HEK293 (cell line): ENCODE measurements around a stretch of chr2.

- PRO-cap = no peak
- RRBS, 2 experiments = 85 to 90% methylated on average over 3 of the region's 9 CpGs
These were observed 132.1 kb downstream of the ASB1 start for GRCh38 chr2:238558876-238559231.

GRCh38 chr2:238644008-238644523, 203.8 kb upstream of the TWIST2 start:
- PRO-cap = no peak
- RRBS, 2 experiments = no CpG with 5 or more reads among the region's 5 CpGs

GRCh38 chr2:238699849-238700514, 147.9 kb upstream of the TWIST2 start:
- PRO-cap = no peak
- RRBS, 2 experiments = 72 to 86% methylated on average over 1 to 2 of the region's 18 CpGs

DNA sequence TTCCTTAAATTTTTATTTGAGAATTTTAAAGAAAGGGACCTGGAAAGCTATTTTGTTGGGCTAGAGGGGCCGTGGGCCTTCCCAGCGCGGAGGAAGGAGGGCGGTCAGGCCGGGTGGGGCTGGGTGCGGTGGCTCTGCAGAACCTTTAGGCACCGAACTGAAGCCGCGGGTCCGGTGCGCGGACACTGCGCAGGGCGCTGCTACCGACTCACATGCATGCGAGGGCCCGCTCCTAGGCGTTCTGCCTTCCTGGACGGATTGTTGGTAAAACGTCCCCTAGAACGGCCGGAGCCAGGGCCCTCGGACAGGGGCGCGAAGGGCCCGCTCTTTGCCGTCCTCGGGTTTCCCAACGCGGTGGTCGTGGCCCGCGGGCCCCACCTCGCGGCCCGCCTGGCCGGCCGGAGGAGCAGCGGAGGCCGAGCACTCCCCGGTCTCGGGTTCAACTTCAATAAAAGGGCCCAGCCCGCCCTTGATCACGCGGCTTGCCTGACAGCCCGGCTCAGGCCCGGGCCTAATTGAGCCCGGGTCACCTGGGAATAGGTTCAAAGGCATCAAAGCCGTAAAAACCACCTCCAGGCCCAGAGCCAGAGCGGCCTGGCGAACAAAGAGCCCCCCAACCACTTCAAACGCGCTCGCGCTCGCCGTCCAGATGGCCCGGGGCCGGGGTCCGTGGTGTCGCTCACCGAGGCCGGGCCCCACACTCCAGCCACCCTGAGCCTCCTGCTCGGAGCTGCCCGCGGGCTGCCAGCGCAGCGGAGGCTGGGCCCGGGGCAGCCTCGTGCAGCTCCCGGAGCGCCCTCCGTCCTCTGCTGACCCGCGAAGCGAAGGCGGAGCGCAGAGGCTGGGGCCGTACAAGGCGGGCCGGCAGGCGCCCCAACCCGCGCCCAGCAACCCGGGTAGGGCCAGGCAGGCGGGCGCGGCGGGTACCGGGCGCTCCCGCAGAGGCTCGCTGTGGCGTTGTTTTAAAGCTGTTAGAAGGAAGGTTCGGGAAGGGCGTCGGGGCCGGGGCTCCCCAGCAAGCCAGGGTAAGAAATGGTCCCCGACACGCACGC, 1.2 kb upstream of the TWIST2 start:
- PRO-cap = no peak
- RRBS, 2 experiments = 89 to 94% methylated on average over 29 to 38 of the region's 101 CpGs

DNA sequence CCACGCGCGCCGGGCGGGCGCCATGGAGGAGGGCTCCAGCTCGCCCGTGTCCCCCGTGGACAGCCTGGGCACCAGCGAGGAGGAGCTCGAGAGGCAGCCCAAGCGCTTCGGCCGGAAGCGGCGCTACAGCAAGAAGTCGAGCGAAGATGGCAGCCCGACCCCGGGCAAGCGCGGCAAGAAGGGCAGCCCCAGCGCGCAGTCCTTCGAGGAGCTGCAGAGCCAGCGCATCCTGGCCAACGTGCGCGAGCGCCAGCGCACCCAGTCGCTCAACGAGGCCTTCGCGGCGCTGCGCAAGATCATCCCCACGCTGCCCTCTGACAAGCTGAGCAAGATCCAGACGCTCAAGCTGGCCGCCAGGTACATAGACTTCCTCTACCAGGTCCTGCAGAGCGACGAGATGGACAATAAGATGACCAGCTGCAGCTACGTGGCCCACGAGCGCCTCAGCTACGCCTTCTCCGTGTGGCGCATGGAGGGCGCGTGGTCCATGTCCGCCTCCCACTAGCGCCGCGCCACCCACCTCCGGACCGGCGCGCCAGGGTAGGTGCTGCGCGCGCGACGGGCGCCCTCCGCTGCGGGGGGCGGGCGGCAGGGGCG, 407 bp downstream of the TWIST2 start:
- PRO-cap = bidirectional peak, plus-strand start at position 152 of the sequence, minus-strand start at position 148 of the sequence; bidirectional peak, plus-strand start at position 524 of the sequence, minus-strand start at position 522 of the sequence
- RRBS, 2 experiments = 5 to 7% methylated on average over 10 to 18 of the region's 69 CpGs

GRCh38 chr2:239181874-239182394, 218.9 kb downstream of the HDAC4 start:
- PRO-cap = no peak
- RRBS, 2 experiments = no CpG with 5 or more reads among the region's 16 CpGs

DNA sequence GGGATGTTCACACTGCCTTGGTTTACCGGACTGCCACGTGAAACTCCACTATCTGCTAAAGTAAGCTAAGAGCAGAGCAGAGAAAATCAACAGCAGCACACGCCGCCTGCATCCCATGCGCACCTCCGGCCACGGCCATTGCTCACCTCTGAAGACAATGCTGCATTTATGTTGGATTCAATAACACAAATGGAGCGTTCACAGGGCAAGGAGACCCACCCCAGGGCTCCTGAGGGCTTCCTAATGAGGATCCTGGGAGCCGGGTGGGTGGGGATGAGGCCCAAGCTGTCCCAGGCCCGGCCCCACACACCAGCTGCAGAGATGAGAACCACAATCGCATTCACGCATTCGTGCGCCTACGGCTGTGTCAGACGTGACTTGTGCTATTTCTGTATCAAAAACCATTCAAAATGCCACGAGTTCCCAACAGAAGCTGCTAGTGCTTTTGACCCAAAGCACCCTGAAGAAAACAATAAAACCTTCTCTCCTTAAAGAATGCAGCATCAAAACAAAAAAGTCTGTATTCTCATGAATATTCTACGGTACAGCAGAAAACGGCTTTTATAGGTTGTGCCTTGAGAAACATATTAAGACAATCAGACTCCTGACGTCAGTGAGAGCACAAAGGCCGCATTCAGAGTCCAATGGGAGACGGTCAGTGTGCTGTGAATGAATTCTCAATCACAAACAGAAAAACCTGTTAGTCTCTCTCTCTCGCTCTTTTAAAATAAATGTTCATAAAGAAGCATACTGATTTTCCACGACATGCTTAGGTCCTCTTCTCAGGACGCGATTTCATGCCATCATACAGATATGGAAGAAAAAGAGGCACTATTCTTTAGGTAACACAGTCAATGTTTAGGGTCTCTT, 205.4 kb downstream of the HDAC4 start:
- PRO-cap = no peak
- RRBS, 2 experiments = 90 to 91% methylated on average over 5 to 6 of the region's 26 CpGs

DNA sequence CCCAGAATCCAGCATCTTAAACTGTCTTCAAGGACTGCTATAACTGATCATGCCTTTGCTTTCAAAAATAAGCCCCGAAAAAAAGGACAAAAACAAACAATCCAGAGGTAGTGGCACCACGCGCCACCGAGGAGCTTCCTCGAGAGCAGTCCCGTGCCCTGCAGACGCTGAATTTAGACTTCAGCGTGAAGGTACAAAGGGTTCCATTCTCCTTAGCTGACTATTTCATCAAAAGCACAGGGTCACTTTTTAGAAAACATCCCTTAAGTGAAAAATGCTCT, 189.1 kb downstream of the HDAC4 start:
- PRO-cap = no peak
- RRBS, 2 experiments = no CpG with 5 or more reads among the region's 8 CpGs

- PRO-cap = no peak
- RRBS, 2 experiments = no CpG with 5 or more reads among the region's 15 CpGs
These were observed 174.8 kb downstream of the HDAC4 start for GRCh38 chr2:239225829-239226630.

DNA sequence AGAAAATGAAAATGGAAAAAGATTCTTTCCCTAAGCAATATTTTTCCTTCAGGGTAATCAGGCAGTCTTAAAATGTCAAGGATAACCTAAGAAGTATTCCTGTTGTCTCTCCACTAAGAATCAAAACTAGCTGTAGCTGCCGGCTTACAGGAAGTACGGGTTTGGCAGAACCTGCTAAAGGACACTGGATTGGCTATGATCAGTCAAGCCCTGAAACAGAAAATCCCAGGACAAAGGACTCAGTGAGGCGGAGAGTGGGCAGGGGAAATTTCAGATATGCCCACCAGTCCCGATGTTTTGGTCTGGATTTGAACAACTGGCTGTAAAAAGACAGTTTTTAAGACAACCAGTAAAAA, 155.7 kb downstream of the HDAC4 start:
- PRO-cap = no peak
- RRBS, 2 experiments = no CpG with 5 or more reads among the region's 4 CpGs

- PRO-cap = no peak
- RRBS, 2 experiments = no CpG with 5 or more reads among the region's 26 CpGs
These were observed 153.9 kb downstream of the HDAC4 start for GRCh38 chr2:239246762-239247406.

- PRO-cap = no peak
- RRBS, 2 experiments = no CpG with 5 or more reads among the region's 19 CpGs
These were observed 148.0 kb downstream of the HDAC4 start for GRCh38 chr2:239252751-239253208.

DNA sequence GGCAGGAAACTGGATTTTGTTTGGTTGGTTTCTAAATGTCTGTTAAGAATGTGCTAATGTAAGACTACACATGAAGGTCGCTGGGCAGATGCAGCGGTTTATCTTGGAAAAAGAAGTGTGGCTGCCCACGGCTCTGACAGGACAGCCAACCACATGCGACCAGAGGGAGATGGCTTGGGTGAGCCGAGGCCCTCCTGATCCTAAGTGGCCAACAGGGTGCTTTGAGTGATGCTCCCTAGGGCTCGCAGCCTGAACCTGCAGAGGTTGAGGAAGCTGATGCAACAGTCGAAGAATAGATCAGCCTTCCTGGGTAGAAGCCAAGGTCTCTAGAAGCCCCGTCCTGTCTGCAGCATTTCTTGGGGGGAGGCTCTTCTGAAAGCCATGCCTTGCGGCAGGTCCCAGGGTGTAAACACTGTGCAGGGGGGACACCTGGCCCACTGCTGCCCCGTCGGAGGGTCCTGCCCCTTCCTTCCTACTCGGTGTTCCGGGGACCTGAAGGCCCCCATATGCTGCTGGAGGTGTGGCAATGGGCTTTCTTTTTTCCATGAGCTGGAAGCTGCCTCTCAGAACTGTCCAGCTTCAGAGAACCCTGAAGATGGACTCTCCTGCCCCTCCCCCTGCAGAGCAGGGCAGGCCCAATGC, 136.3 kb downstream of the HDAC4 start:
- PRO-cap = no peak
- RRBS, 2 experiments = no CpG with 5 or more reads among the region's 13 CpGs

- PRO-cap = no peak
- RRBS, 2 experiments = no CpG with 5 or more reads among the region's 5 CpGs
These were observed 134.4 kb downstream of the HDAC4 start for GRCh38 chr2:239266382-239266789.

DNA sequence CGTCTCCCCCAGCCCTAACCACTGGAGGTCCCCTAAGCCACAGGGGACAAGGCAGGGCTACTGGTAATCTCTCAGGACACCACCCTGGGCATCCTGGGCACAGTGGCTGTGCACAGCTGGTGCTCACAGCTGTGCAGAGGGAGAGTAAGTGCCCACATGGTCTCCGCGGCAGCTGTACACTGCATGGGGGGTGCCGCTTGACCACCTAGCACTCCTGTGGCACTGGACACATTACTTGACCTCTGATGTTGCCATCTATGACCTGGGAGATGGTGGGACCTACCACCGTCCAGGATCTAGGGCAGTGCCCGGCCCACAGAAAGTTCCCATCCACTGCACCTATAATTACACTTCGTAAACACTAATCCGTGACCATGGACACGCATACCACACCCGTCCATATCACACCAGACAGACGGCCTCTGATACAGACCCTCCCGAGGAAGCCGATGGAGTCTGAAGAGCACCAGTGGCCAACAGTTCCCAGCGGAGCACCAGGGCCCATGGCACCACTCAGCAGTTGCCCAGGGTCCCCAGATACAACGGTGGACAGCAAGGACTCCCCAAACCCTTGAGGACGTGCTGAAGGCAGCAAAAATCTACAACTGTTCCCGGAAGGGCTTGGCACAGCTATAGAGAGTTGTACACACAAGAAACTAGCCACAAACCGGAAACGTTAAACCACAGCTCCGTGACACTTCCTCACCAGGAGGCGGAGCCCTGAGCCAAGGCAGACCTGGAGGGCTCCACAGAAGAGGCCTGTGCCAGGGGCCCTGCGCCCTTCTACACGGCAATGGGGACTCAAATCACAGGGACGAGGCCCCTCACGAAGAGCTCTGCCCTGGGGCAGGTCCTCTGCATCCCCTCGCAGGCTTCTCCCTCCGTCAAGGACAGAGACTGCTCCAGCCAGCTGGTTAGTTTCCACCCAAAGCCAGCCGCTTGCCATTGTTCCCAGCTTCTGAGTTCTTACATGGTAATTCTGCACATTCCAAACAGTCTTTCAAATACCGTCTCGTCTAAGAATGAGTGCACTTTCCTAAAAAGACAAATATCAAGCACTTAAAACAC, 133.6 kb downstream of the HDAC4 start:
- PRO-cap = no peak
- RRBS, 2 experiments = 71% methylated on average over 1 of the region's 30 CpGs; no CpG with 5 or more reads in 1 of the 2 experiments

DNA sequence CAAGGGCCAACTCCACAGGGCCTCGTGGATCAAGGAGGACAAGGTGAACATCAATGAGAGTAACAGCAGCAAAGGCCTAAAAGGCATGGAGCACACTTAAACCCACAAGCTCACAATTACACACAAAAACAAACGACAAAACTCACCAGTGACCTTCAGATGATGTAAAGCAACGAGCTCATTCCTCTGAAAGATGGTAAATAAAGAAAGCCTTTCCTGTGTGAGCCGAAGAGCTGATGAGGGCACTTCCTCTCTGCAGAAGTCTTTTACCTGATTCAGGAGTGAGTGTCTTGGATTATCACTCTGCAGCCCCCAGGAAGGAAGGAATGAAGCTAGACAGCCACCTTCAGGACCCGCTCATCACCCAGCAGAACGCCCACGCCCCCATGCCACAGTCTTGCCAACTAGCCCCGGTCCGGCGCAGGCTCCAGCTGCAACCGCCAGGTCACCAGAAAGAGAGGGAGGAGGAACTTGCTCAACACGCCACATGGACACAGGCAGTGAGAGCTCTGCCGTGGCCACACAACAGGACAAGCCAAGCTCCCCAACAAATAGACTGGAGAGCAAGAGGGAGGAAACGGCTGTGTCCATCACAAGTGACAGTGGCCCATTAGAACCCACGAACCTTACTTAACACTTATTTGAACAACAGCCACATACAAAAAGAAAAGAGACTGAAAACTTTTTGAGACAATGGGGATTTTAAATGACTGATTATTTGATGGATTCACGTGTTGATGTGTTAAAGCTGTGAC, 127.4 kb downstream of the HDAC4 start:
- PRO-cap = no peak
- RRBS, 2 experiments = no CpG with 5 or more reads among the region's 16 CpGs

DNA sequence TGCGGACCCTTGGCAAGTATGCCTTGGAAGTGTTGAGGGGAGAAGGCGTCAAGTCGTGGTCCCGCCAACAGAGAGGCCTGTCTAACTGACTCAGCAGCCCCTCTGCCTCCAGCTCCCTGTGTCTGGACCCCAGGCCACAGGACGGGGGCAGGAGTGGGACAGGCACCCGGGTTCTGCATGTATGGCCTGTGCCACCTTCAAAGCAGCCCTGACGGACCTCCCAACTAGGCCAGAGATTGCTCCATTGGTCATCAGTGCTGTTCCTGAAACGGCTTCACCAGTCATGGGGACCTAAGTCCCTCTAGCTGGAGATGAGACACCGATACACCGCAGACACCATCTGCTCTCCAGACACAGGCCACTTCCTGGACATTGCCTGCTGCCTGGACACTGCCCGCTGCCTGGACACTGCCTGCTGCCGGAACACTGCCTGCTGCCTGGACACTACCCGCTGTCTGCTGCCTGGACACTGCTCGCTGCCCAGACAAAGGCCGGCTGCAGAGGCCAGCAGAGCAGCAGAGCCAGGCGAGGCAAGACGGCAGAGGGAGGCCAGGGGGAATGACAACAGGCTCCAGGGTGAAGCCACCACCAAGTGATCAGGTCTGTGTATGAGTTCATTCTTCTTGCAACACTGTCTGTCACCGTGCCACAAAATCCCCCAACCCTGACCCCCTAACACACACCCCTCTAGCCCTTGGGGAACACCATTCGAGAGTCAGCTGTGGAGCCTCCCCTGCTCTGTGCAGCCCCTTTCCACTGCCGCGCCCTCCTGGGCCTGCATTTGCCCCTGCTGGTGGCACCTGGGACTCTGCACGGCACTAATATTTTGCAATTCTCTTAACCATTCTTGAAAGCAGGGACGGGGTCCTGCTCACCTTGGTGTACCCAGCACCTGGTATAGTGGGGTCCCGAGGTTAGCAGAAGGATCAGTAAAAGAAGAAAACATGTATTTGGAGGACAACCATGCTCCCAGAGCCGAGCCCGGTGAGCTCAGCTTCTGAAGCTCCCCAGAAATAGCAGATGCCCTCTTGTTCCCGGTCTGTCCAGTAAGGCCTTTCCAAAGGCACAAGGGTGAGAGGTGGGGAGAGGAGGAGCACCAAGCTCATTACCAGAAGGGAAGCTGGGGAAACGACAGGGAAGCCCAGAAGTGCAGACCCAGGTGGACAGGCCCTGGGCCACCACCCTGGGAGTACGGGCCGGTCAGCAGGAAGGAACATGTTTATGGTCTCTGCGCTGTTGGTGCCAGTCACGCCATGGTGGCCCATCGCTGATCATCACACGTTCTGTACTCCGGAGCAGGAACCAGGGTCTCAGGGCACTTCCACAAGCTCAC, 124.1 kb downstream of the HDAC4 start:
- PRO-cap = no peak
- RRBS, 2 experiments = 95% methylated on average over 8 to 10 of the region's 35 CpGs

GRCh38 chr2:239296095-239297060, 104.4 kb downstream of the HDAC4 start:
- PRO-cap = no peak
- RRBS, 2 experiments = 95 to 96% methylated on average over 3 of the region's 20 CpGs

- PRO-cap = no peak
- RRBS, 2 experiments = 70 to 91% methylated on average over 8 to 10 of the region's 32 CpGs
These were observed 89.7 kb downstream of the HDAC4 start for GRCh38 chr2:239310888-239311713.

DNA sequence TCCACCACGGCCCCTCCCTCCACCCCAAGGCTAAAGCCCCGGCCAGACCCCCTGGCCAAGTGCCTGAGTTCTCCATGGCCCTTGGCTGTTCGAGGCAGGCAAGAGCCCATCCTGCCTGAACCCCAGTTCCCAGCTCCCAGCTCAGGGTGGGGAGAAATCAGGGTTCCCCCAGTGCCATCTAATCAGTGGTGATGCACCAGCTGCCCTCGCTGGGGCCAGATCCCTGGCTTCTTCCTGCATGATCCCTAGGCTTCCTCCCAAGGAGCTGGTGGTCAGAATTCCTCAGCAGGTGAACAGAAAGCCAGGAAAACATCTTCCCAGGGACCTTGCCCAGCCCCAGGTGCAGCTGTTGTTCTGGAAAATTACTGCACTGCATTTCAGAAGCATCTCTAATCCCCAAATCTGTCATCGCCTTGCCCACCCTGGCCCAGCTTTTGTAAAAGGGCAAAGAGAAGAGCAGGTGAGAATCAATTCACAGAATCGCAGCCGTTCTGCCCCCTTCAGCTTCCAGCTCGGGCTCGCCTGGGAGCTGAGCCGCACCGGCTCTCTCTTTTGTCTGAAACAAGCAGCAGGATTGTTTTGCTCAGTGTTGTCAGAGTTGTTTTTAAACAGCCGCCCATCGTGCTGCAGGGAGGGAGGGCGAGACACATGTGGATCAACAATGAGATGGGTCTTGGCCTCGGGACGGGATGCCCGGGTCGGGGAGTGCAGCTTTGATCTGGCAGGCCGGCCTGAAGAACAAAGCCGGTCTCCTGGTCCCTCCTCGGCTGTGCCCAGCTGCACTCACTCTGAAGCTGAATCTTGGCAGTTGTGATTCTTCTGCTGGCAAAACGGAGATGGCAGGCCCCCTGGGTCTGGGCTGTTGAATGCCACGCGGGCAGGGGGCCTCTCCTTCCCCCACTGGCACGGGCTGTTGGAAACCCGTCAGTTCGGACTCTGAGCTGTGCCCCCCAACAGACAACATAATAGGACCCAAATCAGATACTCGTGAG, 39.6 kb upstream of the HDAC4 start:
- PRO-cap = no peak
- RRBS, 2 experiments = no CpG with 5 or more reads among the region's 28 CpGs